Choroid plexus epithelial cell (primary cell): ENCODE results near the genes KIF3B and NECAB3.

- RRBS: no CpG with 5 or more reads among the region's 2 CpGs
These were observed 10.7 kb downstream of the POFUT1 start for GRCh38 chr20:32218378-32218879.

DNA sequence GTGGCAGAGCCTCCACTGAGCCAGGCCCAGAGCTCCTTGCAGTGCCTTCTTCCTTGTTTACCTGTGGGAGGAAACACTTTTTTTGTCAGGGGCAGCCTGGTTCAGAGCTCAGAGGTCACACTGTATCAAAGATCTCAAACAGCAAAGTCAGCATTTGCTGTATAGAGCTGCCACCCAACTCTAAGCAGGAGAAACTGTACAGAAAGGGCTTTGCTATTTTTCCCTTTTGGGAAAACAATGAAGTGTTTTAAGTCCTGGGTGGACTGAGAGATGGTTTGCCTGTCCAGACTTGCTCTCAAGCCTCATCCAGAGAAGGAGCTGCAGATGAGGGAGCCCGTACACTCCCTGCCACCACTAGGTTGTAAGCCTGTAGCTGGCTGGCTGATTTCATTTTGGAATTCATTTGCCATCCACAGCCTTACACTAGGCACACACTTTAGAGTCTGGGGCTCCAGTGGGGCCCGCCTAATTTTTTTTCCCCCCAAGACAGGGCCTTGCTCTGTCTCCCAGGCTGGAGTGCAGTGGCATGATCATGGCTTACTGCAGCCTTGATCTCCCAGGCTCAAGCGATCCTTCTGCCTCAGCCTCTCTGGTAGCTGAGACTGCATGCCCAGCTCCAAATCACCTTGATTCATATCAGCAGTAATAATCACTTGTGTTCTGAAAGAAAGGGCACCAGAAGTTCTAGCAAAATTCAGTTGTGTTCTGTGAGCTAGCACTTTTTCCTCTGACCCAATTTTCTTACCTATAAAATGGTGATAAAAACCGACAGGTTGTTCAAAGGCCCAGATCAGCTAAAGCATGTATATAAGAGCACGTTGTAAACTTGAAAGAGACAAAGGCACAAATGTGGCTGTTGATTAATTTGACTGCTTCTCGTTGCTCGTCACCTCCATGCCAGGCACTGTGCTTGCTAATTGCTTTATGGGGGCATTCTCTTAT lies 28.5 kb downstream of the POFUT1 start:
- RRBS: no CpG with 5 or more reads among the region's 7 CpGs

- RRBS: no CpG with 5 or more reads among the region's 9 CpGs
These were observed 29.6 kb downstream of the POFUT1 start for GRCh38 chr20:32237120-32237931.

DNA sequence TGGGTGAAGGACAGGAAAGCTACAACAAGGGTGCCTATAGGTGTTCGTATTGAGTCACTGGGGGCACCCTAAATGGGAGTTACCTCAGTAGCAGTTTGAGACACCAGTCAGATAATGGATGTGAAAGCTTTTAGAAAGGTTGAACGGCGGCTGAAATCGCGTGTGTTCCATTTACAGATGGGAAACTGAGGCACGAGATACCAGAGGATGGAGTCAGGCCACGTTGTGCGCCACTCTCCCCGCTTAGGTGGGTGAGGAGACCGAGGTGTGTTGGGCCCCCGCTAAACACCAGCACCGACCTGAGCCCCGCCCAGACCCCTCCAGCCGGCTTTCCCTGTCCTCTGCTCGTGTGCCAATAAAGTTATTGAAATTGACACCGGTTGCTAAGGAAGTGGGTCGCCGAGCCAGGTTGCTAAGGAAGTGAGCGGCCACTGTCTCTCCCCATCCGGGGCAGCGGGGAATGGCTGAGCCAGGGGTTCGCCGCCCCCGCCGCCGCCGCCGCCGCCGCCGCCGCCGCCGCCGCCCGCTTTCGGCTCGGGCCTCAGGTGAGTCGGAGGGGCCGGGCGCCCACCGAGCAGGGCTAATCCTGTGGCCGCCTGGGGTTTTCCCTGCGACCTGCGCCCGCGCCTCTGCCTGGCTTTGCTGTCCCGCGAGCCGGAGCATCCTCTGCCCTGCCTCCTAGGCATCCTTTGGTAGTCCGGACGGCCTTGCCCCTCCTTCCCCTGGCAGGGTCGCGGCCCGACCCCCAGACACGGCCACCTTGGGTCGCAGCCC lies at the start of gene KIF3B:
Gene KIF3B, plus strand, starts transcription at position 431 of the 774 bp plus-strand sequence.
- RRBS: 2% methylated on average over 16 of the region's 57 CpGs

DNA sequence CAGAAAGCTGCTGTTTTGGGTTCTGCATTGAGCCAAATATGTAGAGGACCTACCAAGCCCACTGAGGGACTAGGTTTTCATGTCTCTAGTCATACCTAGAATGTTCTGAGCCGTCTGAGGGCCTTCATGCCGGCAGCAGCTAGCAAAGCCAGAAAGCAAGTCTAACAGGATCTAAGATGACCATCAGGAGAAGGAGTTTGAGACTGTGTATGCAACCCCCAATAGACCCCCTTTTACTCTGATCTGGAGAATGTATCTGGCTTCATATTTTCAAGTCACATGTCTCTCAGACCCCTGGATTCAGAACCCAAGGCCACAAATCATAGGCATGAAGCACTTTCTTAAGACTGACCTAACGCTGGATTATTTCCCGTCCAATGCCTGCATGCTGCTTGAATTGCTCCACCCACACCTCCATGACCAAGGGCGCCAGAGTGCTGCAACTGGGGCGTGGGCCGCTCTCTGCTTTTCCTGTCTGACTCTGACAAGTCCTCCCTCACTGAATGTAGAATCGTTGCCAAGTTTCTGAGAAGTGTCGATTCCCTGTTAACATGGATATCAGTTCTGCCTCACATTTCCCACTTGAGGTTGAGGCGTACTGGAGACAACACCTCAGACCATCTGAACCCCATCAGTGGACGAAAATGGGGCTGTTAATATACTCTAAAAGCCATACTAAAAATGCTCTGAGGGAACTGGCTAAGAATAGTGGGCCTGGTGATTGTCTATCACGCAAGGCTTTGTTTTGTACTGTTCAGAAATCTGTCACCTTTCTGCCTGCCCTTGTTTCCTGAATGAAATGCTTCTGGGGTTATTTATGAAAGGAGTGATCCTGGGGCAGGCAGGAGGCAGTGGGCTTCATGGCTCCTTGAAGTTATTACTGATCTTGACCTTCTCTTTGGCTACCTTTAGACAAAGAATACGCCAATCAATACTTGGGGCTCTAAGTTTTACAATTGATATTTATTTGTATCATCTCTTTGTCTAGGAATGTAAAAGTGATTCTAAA lies 23.9 kb upstream of the ASXL1 start:
- RRBS: no CpG with 5 or more reads among the region's 13 CpGs

DNA sequence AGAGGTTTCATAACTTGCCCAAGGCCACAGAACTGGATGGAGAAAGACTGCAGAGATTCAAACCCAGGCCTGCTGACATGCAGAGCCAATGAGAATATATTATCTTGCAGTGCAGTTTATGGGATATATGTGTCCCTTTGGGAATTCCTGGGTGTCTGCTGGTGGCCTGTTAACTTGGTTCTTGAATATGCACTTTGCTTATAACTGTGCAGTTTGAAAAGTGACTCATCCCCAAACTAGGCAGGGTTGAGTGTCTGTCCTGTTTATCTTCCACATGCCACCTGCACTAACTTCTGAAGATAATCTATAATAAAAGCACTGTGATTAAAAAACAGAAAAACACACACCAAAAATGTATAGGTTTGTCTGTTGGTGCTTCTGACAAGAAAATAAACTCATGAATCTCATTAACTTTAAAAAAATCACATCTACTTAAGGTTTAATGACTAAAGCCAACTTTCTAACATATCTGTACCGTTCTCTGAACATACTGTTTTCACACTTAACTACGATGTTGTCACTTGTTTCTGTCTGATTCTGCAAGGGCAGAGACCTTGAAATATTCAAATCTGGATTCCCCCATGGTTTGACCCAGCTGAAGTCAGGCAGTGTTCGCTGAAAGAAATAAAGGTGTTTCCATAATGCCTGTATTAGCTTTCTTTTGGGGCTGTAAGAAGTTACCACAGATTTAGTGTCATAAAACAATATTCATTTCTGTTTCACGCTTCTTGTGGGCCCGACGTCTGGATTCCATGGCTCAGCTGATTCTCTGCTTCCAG lies 2.8 kb upstream of the ASXL1 start:
- RRBS: no CpG with 5 or more reads among the region's 6 CpGs

GRCh38 chr20:32363315-32364146 lies 5.4 kb downstream of the ASXL1 start:
- RRBS: no CpG with 5 or more reads among the region's 5 CpGs

DNA sequence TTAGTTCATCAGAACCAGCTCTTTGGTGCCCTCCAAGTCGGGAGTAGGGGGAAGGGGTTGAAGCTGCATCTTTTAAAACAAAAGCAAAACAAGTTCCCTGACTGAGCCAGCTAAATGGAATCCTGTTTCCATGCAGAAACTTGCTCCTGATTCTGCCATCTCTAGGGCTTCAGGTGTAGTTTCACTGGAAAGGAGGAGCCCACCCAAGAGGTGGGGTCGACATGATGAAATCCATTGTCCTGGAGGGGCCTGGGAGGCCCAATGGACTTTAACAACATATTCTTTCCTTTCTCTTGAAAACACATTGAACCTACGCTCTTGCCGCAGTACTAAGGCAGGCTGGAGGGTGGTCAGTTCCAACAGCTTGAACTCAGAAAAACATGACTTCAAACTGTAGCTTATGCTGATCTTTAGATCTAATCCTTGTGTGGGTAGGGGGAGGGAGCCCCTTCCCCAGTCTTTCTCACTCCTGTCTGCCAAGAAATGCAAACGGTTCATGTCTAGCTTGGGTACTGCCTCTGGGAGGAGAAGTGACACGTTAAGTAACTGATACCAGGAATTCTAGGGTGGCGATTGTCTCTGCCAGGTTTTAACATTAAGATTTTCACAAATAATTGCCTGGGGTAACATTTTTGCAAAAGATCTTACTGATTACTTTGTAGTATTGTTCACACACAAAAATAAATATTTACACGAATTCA lies 86.9 kb downstream of the ASXL1 start:
- RRBS: no CpG with 5 or more reads among the region's 8 CpGs

GRCh38 chr20:32475023-32475728 lies 110.0 kb downstream of the NOL4L start:
- RRBS: 3% methylated on average over 5 of the region's 25 CpGs

DNA sequence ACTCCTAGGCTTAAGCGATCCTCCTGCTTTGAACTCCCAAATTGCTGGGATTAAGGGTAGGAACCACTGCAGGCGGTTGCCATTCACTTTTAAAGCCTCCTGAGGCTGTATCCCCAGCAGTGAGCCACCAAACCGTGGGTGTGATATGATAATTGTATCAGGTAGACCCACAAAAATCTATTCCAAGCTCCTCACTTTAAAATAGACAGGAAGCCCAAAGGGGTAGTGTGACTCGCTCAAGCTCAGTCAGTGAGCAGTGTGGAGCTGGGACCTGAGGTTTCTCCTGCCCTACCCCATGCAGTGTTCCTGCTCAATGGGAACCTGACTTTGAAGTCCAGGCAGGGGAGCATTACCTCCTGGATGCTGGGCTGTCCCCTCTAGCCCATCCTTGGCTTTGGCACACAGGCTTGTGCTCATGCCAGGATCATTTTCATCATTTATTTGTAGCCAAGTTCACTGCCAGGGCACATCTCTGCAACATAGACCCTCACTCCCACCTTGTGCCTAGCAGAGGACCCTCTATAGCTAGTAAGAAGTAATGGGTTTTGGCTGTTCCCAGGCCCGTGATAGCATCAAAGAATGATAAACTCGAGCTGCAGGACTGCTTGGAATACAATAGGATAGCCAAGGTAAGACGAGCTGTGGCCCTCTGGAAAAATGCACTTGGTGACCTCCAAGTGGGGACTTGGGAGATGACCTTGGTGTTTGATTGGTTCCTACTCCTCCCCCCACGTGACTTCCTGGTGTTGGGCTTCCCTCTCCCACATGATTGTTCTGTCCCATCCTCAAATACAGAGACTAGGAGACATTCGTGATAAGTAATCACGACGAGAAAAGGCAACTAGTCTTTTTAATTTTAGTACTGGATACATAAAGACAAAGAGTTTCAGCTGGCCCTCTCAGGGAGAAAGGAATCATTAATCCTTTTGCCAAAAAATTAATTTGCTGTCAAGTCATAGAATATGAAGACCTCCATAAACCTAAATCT lies 14.7 kb upstream of the MAPRE1 start:
- RRBS: no CpG with 5 or more reads among the region's 11 CpGs

GRCh38 chr20:32830401-32830813 lies 10.7 kb downstream of the MAPRE1 start:
- RRBS: no CpG with 5 or more reads among the region's 3 CpGs

DNA sequence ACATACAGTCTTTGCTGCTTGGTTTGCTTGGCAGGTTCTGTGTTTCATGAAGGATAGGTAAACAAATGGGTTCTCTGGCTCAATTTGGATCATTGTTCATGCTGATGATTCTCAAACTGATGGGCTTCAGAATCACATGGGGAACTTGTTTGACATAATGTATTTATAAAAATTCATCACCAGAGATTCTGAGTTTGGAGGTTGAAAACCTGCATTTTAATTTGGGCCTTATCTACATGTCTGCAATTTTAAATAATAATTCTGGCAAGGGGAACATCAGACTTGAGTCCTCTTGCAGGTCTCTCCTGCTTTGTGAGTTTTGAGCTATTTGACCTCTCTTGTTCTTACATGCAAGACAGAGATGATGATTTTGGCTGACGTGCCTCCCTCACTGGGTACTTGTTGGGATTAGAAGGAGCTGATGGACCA lies 6.9 kb upstream of the EFCAB8 start:
- RRBS: no CpG with 5 or more reads among the region's 1 CpG

DNA sequence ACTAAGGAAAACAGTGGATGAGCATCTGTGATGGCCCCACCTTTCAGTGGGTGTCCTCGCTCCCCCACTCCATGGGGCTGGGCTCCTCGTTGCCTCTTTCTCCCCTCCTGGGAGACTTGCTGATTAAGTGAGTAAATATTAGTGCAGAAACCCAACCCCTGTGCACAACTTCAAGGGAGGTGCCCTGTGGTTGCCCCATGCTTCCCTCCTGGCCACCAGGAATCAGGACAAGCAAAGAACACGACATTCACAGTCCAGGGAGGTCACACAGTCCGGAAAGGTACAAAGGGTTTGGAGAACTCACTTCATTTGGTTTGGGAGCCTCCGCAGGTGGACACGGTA lies 9.7 kb upstream of the BPIFB1 start:
- RRBS: no CpG with 5 or more reads among the region's 6 CpGs

- RRBS: no CpG with 5 or more reads among the region's 4 CpGs
These were observed 459 bp upstream of the CDK5RAP1 start for GRCh38 chr20:33401838-33402117.

- RRBS: 79% methylated on average over 3 of the region's 27 CpGs
These were observed 17.5 kb upstream of the C20orf144 start for GRCh38 chr20:33644411-33645273.

DNA sequence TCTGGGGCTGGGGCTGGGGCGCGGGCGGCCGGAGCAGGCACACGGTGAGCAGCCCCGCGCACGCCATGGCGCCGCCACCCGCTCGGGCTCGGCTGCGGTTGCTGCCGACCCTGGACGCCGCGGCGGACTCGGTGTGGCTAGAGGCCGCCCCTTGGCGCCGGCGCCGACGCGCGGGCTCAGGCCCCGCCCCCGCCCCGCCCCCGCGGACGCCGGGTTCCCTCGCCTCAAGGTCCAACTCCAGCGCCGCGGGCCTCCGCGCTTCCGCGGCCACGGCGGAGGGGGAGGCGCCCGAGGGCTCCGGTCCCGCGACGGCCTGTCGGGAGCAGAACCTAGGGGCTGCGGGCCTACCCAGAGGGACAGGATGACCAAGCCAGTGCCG lies at the start of gene NECAB3:
Gene NECAB3, minus strand, starts transcription at position 143 of the 379 bp plus-strand sequence.
- RRBS: 2% methylated on average over 26 of the region's 54 CpGs

DNA sequence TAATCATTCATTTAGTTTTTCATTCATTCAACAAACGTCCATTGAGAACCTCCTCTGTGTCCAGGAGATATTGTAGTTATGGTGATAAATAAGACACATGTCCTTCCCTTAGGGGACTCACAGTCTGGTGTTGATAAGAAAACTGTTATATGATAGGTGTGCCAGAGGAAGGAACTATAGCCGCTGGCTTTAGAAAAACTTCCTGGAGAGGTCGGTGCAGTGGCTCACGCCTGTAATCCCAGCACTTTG lies 11.9 kb downstream of the ZNF341 start:
- RRBS: no CpG with 5 or more reads among the region's 4 CpGs

GRCh38 chr20:33814037-33814976 lies 3.2 kb downstream of the CHMP4B start:
- RRBS: no CpG with 5 or more reads among the region's 12 CpGs

GRCh38 chr20:33836907-33837524 lies 25.9 kb downstream of the CHMP4B start:
- RRBS: no CpG with 5 or more reads among the region's 7 CpGs

- RRBS: no CpG with 5 or more reads among the region's 4 CpGs
These were observed 84.0 kb upstream of the RALY start for GRCh38 chr20:33909596-33910128.